Cardiac fibroblast (primary cell): ENCODE results near the genes GPR173, FAM120C, MAGED2 and TRO.

DNA sequence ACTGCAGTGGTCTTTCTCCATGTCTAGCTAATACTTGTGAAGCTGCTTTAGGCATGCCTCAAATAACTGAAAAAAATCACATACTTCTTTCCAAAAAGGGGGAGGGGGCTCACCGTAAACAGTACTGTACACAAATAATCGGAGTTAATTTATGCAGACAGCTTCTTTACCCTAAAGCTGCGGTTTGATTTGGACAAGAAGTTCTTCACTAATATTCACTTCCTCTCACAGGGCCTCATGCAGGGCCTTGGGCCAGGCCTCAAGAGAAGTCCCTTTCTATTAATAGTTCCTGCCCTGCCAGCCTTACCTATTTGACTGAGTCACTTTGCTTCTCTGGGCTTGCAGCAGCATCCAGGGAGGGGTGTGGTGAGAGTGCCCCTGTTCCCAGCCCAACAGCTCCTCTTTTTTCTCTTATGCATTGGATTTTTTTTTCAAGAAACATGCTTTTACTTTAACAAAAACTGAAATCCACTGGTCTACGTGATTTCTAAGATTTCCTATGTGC, 26.6 kb downstream of the FAM156B start:
- RRBS: no CpG with 5 or more reads among the region's 4 CpGs

DNA sequence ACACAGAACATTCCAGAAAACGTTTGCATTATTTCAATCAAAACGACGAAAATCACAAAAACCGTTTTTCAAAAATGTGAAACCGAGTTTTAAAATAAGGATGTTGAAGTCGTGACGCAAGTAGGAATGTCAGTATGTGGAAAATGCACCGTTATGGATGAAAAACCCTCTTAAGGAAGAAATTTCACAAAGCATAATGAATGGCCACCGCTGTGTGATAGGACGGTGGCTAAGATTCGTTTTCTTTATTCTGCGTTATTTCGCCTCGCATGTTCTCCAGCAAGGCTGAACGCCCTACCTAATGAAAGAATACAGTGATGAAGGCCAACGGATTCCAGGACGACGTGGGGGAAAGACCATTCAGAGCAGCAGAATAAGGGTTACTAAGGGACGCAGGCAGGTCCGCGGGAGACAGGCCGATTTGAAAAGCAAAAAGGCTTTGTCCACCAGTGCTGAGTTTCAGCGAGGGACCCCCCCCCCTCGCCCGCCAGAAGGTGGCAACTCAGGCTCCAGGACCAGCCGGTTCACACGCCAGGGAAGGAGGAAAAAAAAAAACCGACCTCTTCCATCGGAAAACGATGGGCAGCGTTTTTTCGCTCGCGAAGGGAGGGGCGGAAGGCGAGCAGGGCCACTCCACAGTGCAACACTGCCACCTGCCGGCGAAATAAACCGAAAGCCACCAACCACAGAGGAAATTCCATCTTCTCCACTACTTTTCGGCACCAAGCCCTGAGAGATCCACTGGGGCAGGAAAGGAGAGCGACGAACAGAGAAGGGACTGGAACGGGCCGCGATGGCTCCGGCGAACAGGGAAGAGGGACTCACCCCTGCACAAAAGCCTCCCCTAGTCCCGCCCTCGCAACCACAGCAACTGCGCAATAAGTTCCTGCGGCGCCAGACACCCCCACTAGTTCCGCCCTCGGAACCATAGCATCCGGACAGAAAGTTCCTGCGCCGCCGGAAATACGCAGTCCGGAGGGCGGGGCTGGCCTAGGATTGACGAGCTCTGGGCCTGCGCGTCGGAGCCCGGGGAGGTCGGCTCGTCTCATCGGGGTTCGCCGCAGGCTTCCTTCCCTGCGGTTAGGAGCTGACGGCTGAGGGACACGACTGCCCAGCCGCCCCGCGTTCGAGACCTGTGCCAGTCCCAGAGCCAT, 23.7 kb downstream of the FAM156A start:
- RRBS: no CpG with 5 or more reads among the region's 78 CpGs

GRCh38 chrX:52935383-52935678, 23.0 kb downstream of the FAM156A start:
- RRBS: no CpG with 5 or more reads among the region's 16 CpGs

DNA sequence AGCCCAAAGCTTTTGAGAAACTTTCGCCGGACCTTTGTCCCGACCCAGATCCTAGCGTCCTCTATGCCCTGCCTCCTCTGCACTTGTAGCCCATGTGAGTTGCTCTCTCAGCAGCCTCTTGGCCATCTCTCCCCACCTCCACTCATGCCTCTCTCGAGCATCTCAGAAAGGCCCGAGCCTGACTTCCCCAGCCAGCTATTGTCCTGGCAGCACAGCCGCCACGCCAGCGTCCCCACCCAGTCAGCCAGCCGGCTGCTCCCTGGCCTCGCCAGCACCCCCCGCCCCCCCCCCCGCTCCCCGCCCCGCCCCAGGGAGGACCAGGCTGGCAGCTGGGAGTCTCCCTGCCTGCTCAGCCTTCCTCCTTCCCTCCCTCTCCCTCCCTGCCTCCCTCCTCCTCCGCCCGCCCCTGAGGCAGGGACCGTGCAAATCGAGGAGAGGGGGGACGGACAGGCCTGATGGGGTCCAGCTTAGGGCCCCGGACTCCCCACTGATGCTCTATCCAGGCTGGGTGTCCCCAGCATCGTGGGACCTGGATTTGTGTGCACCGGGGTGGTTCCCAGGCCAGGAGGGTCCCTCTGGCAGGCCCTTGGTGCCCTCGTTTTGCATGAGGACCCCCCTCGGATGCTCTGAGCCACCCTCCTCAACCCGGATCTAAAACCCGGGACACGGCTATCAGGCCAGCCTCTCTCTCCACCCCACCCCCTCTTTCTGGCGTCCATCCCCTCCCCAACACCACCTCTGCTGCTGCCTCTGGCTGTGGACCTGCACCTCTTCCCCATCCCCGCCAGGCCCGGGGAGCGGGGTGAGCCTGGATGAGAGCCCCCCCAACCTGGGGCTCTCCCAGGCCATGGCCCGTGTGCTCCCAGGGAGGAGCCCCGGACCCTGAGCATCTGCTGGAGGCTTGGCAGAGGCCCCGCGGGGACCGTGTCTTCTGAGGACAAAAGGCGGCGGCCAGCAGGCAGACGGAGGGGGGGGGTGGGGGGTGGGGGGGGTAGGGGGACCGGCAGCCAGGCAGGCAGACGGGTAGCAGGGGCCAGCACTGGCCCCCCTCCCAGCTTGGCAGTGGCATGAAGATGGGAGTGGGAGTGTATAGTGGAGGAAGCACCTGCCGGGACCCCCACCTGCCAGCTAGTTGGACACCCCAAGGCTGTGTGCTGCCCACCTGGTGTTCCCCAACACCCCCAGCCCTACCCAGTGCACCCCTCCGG, at the start of gene GPR173:
Gene GPR173 (plus strand): TSS at position 698 of the 1,208 bp plus-strand sequence.
- RRBS: 4% methylated on average over 8 of the region's 44 CpGs

DNA sequence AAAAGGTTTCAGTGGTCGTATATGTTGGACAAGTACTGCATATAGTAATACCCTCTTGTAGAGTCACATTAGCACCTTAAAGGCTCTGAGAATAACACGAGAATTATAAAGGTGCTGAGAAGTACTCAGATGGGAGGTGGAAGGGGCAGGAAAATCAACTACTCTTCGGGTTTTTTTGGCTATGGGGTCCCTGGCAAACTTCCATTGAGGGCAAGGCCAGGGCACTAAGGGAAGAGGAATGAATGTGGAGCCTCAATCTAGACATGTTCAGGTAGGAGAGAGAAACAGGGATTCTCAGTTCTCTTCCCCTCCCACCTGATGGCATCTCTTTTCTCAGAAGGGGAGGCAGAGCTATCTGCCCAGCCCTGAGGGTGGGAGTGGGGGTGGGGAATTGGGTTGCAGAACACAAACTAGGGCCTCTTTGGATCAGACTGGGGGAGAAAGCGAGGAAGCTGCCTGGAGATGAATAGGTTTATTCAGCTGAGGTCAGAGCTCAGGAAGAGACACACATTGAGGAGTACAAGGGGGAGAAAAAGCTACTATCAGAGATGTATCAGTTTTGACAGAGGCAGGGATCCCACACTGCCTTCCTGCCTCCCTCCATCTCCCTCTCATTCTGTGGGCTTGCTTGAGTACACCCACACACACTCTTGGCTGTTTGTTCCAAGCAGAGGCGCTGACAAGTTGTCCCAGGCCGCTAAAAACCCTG, 5.0 kb downstream of the TSPYL2 start:
- RRBS: no CpG with 5 or more reads among the region's 6 CpGs

GRCh38 chrX:53116030-53116641, 22.2 kb downstream of the KANTR start:
- RRBS: no CpG with 5 or more reads among the region's 5 CpGs

- RRBS: 4% methylated on average over 2 of the region's 14 CpGs
Observed at GRCh38 chrX:53281031-53281928, 39.9 kb downstream of the IQSEC2 start.

- RRBS: no CpG with 5 or more reads among the region's 4 CpGs
Observed at GRCh38 chrX:53309393-53309830, 11.7 kb downstream of the IQSEC2 start.

DNA sequence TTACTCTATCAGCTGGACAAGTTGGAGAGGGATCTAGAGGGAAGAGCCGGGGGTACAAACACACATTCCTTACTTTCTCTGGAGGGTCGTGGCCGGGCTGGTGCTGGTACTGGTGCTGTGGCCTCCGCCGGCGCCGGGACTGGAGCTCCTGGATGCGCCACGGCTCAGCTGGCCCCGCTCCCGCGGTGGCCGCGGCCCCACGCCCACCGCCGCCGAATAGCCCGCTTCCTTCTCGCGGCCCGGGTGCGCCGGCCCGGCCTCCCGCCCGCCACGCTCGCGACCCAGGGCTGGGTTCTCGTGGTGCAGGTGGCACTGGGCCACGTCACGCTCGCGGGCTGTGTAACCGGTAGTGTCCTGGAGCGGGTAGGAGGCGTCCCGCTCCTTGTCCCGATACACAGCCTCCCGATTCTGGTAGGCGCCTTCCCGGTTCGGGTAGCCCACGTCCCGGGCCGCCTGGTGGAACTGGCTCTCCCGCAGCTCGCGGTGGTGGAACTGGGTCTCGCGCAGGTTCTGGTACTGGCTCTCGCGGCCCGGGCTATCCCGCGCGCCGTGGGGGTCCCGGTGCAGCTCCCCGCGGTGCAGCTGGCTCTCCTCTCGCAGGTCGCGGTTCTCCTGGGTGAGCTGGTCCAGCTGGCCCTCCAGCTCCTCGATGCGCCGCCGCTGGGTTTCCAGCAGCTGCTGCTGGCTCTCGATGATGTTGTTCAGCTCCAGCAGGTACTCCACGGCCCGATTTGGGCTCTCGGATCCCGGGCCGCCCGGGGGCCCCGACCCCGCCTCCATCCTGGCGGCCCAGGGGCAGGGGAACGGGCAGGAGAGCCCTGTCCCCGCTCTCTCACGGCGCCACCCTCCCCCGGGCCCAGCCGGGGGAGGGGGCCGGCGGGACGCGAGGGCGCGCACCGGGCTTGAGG, 552 bp downstream of the IQSEC2 start:
- RRBS: 1% methylated on average over 24 of the region's 92 CpGs

DNA sequence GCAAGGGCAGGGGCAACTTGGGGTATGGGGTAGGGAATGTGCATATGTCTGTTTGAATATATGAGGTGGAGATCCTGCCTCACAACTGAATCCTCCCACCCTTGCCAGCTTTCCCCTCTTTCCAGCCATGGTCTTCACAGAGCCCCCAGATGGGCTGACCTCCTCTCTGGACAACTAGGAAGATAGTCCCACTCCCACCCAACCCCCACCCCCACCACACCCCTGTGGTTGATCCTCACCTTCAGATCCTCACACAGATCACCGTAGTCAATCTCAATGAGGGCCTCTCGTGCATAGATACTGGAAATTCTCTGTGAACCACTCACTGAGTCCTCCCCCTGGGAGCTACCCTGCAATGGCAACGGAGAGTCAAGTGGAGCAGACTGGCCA, 27.9 kb downstream of the SMC1A start:
- RRBS: no CpG with 5 or more reads among the region's 3 CpGs

DNA sequence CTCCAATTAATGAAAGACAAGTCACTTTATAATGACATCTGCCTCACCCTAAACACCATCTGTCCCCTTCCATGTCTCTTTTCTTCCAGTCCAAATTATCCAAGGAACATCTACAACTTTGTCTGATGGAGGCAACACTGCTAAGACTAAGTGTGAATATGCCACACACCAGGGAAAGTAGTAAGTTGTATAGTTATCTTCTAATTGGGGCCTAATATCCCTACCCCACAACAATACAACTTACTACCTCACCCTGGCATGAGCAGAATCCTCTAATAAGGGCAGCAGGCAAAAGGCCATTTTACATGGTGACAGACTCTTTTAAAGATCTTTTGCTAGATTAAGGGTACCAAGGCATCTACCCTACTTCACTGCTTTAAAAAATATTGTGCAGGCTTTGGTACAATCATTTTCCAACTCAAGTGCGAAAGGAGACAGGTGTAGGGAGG, 121.9 kb upstream of the HSD17B10 start:
- RRBS: no CpG with 5 or more reads among the region's 1 CpG

DNA sequence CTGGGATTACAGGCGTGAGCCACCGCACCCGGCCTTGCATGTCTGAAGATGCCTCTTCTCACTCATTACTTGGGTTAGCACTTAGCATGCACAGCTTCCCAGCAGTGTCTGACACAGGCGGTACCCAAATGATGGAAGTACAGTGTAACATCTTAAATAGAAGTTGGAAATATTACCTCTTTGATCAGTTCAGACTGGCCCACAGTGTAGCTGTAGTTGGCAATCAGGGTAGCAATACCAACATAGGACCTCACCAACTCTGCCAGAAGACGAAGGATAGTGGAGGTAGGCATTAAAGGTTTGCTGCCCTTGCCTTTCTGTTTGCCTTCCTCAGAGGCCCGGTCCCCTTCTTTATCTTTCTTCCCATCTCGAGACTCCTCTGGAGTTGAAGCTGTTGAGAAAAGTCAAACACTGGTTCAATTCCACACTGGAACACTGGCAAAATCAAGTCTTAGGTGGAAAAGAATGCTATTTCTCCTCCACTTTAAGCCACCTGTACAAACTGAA, 112.9 kb downstream of the HUWE1 start:
- RRBS: no CpG with 5 or more reads among the region's 7 CpGs

- RRBS: no CpG with 5 or more reads among the region's 5 CpGs
Observed at GRCh38 chrX:53684718-53685187, 1.8 kb downstream of the HUWE1 start.

GRCh38 chrX:53757199-53757635, 70.7 kb upstream of the HUWE1 start:
- RRBS: no CpG with 5 or more reads among the region's 2 CpGs

DNA sequence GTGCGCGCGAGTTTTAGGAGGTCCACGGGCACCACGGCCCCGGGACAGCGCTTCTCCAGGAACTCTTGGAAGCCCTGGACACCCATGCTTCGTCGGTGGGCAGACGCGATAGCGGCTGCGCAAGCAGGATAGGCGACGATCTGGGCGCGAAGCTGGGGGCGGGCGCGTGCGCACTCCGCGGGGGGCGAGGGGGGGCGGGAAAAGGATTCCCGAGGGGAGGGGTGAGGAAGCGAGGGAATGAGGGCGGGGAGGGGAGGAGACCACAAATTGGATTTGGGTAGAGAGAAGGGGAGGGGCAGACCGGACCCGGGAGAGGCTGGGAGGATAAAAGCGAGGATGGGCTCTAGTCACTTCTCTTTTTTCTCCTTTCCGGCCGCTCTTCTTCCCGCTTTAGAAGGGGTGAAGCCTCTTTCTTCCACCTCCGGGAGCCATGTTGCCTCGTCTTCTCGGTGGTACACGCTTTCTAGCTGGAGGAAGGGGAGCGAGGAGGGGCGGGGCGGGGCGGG, at the start of gene FAM120C:
Gene FAM120C (minus strand): TSS at position 142 of the 506 bp plus-strand sequence.
- RRBS: no CpG with 5 or more reads among the region's 42 CpGs

GRCh38 chrX:54448649-54449080, 8.5 kb downstream of the TSR2 start:
- RRBS: no CpG with 5 or more reads among the region's 12 CpGs

- RRBS: no CpG with 5 or more reads among the region's 12 CpGs
Observed at GRCh38 chrX:54807343-54807835, at the start of gene MAGED2. TSS of gene MAGED2 (plus strand) at chrX:54807745.

GRCh38 chrX:54920455-54920990, at the start of gene TRO:
TSS of gene TRO (plus strand) at chrX:54920824.
- RRBS: no CpG with 5 or more reads among the region's 10 CpGs

- RRBS: no CpG with 5 or more reads among the region's 33 CpGs
Observed at GRCh38 chrX:55488982-55489669, 522 bp downstream of the USP51 start.

DNA sequence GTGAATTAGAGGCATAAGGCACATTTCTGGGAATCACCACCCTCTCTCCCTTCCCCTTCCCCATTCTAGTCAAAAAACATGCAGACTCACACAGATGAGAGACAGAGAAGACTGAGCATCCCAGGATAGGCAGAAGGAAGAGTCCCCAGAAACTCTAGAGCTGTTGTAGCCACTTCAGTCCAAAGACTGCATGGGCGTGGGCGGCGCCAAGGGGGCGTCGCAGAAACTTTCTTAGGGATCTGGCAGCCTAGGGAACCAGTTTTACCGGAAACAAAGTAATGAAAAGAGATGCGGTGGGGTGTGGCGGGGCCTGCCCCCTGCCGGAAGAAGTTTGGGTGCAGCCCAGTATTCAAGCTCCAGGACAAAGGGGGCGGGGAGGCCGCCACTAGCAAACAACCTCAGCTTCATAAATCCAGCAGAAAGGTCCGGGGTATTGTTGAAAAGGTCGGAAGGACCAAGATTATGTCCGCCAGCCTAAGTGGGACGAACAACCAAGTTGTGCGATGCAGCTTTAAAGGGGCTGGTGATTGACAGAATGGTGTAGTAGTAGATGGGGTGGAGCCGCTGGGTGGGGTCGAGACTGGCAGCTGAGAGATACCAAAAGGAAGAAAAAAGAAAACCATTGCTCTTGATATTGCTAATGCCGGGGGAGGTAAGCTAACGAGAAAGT, 190.5 kb downstream of the RRAGB start:
- RRBS: 3% methylated on average over 4 of the region's 20 CpGs